ENCODE measurements around a stretch of chr6.

- PRO-cap, 2 experiments, result no peak in any of the 2 experiments
These were observed 240.3 kb downstream of the PTPRK start for GRCh38 chr6:128280166-128280518.

GRCh38 chr6:128371200-128371783 lies 149.1 kb downstream of the PTPRK start:
- PRO-cap, 2 experiments, result no peak in any of the 2 experiments

GRCh38 chr6:128886528-128886958 lies 3.6 kb downstream of the LAMA2 start:
- PRO-cap, 2 experiments, result no peak in any of the 2 experiments

DNA sequence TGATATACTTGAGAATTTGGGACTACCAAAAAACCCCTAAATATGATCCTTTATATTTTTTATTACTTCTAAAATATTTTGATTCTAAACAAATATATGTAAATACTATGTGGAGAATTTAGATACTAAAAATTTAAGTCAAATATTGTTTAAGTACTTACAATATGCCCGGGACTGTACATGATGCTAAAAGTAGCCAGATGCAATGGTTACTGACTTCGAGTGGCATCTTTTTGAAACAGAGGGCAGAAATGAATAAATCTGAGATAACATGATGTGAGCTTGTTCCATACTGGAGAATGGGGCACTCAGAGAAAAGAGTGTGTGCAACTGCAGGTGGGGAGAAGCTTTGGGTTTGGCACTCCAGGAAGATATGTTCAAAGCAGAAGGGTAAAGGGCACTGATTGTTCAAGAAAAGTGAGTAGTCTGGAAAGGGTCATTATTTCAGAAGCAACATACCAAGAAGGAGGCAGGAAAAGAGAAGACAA lies 67.0 kb downstream of the LAMA2 start:
- PRO-cap, 2 experiments, result no peak in any of the 2 experiments

- PRO-cap, 2 experiments, result no peak in any of the 2 experiments
These were observed 93.1 kb downstream of the LAMA2 start for GRCh38 chr6:128975759-128976634.

DNA sequence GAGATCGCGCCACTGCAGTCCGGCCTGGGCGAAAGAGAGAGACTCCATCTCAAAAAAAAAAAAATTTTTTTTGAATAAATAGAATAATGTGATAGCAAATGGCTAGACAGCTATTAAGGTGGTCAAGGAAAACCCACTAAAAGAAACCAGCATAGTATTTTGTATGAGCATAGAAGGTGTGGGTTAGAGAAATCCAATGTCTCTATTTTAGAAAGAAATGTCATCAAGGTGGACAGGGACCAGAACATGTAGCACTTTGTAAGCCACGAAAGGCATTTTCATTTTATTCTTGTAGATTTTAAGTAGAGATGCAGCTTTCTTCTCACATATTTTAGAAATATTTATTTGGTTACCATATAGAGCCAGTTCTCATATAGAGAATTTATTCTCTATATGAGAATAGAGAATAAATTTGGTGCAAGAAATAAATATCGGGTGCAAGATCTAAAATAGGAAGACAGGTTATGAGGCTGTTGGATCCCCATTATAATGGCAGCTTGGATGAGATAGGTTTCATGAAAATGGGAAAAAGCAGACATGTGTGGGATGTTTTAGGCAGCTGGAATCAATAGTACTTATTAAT lies 130.5 kb downstream of the LAMA2 start:
- PRO-cap, 2 experiments, result no peak in any of the 2 experiments

DNA sequence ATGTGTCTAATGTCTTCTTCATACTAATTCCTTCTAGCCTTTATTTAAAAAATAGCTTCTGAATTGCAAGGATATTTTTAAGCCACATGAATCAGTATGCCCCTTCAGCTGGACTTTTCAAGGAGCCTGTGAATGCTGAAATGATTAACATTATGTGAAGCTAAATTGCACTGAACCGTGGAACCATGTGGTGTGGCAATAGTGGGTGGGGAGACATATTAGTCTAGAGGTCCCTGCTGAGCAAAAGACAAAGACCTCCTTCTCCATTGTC lies 237.9 kb downstream of the LAMA2 start:
- PRO-cap, 2 experiments, result no peak in any of the 2 experiments

- PRO-cap, 2 experiments, result no peak in any of the 2 experiments
These were observed 289.7 kb downstream of the LAMA2 start for GRCh38 chr6:129172328-129173341.

- PRO-cap, 2 experiments, result no peak in any of the 2 experiments
These were observed 363.4 kb downstream of the LAMA2 start for GRCh38 chr6:129246268-129246869.

- PRO-cap, 2 experiments, result no peak in any of the 2 experiments
These were observed 63.3 kb downstream of the ARHGAP18 start for GRCh38 chr6:129646575-129647111.

- PRO-cap, 2 experiments, result no peak in any of the 2 experiments
These were observed 24.4 kb downstream of the ARHGAP18 start for GRCh38 chr6:129685526-129686064.

- PRO-cap, 2 experiments, result peak in 1 of 2 experiments; most common plus-strand start chr6:130183973 (in 1); most common minus-strand start chr6:130183886 (in 1)
These were observed 38.9 kb downstream of the SAMD3 start for GRCh38 chr6:130183602-130184450.

DNA sequence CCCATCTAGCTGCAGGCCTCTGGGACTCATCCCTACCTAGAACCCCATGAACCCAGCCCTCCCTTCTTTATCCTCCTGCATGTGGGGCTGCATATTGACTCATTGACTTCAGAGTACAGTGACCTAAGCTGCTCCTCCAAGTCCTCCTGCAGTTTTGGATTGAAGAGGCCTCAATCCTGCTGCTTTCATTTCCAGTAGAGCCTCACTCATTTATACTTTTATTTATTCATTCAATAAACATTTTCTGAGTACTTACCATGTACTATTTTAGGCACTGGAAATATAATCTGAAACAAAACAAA lies 11.6 kb downstream of the TMEM200A start:
- PRO-cap, 2 experiments, result no peak in any of the 2 experiments

- PRO-cap, 2 experiments, result no peak in any of the 2 experiments
These were observed 37.2 kb downstream of the SMLR1 start for GRCh38 chr6:130864486-130864784.

GRCh38 chr6:131552424-131553142 lies 20.4 kb upstream of the ARG1 start:
- PRO-cap, 2 experiments, result no peak in any of the 2 experiments

DNA sequence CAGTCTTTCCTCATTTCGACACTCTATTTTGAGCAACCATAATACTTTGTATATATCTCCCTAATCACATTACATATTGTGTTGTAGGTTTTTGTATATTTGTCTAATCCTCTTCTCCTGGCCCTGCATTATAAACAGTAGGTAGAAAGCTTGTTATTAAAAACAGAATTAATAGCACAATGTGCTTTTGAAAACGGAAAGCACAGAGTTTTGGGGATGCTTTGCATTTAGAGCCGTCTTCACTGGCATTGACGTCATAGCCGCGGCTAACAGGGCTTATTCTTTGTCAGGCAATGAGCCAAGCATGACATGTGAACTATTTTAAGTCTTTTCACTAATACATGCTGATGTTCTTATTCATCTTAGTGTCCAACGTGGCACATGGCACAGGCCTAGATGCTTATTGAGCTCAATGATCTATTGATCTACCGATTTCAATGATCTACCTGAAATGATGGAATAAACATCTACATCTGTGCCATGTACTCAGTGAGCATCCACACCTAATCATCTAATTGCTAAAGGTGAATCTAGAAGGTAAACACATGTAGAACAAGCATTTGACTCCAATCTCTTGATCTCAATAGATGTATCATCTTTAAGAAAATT lies 47.4 kb upstream of the CCN2 start:
- PRO-cap, 2 experiments, result no peak in any of the 2 experiments

- PRO-cap, 2 experiments, result no peak in any of the 2 experiments
These were observed 37.1 kb downstream of the MOXD1 start for GRCh38 chr6:132364175-132364624.

GRCh38 chr6:132684324-132684609 lies 25.3 kb upstream of the TAAR1 start:
- PRO-cap, 2 experiments, result no peak in any of the 2 experiments

DNA sequence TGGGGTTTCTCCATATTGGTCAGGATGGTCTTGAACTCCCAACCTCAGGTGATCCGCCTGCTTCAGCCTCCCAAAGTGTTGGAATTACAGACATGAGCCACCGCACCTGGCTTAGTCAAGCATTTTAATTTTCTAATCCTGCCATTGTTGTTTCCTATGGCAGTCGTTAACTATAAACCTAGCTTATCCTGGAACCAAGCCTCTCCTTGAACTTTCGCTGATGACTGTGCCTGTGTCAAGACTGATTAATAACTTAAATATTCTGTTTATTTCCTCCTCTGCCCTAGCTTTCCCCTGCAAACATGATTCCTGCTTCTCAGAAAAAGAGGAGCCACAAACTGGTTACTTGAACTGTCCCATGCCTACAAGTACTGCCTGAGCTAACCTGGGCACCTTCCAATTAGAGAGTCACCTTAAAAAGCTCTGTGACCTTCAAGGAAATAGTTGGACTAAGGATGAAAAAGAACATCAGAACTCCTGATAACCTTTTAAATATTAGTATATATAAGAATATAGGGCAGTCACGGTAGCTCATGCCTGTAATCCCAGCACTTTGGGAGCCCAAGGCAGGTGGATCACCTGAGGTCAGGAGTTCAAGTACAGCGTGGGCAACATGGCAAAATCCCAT lies 1.4 kb downstream of the VNN1 start:
- PRO-cap, 2 experiments, result no peak in any of the 2 experiments

- PRO-cap, 2 experiments, result no peak in any of the 2 experiments
These were observed 5.9 kb upstream of the VNN1 start for GRCh38 chr6:132719654-132720322.